LUHMES (cell line): ENCODE measurements around the gene SNCG.

- PRO-cap, result no peak
Observed at GRCh38 chr10:81784747-81785230, 90.2 kb upstream of the NRG3 start.

- PRO-cap, result no peak
Observed at GRCh38 chr10:81875295-81875971, 439 bp downstream of the NRG3 start.

- PRO-cap, result no peak
Observed at GRCh38 chr10:86401192-86401962, 34.8 kb upstream of the GRID1 start.

DNA sequence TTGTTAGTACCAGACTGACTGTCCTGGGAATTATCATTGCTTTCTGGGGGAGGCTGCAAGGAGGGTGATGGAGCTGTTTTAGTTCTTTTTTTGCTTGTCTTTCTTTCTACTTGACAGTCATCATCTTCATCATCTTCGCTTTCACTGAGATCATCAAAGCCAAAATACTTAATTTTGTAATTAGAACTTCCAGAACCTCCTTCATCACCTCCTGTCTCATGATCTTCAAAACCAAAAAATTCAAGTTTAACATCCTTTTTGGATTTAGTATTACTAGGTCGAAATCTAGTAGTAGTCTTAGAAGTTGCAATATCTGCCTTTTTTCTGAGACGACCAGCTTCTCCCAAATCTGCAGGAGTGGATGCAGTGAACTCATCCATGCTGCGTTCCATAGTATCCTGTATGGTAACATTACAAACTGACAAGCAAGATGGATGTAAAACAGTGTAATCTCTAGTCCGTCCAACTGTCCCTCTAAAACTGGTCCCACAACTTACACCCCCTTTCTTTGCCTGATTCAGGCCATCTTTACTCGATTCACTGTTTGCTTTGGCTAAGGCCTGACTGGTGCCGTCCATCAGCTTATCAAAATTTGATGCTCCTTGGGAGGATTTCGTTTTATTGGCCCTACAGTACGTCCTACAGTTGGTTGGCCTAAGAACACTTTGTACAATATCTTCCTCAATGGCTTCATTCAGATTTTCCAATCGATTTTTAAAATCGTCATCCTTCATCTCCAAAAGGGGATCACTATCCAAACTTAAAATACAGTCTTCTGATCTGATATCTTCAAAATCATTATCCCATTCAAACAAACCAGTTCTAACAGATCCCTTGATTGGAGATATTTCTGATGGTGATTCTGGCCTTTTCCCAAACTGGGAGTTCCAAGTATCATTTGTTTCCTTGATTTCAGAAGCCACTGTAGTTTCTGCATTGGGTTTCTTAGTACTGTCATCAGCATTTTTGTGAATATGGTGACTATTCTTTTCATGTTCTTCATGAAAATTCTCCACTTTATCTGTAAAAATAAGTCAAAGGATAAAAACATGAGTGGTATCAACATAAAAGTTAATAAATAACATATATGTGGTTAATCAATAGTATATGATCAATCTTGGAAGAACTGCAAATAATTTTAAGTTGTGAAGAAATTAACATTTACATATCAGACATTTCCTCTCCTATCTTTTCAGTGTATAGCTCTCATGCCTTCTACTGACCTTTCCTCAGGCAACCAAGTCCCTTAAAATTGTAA, 21.4 kb downstream of the WAPL start:
- PRO-cap, result no peak

DNA sequence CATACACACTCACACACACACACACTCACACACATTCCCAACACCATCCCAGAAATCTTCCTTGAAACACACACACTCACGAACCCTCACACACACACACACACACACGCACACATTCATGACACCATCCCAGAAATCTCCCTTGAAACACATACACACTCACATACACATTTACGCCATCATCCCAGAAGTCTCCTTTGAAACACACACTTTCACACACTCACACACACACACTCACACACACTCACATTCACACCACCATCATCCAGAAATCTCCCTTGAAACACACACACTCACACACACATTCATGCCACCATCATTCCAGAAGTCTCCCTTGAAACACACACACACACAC, 332 bp upstream of the OPN4 start:
- PRO-cap, result no peak

- PRO-cap, result no peak
Observed at GRCh38 chr10:86665855-86666955, 2.1 kb upstream of the LDB3 start.

DNA sequence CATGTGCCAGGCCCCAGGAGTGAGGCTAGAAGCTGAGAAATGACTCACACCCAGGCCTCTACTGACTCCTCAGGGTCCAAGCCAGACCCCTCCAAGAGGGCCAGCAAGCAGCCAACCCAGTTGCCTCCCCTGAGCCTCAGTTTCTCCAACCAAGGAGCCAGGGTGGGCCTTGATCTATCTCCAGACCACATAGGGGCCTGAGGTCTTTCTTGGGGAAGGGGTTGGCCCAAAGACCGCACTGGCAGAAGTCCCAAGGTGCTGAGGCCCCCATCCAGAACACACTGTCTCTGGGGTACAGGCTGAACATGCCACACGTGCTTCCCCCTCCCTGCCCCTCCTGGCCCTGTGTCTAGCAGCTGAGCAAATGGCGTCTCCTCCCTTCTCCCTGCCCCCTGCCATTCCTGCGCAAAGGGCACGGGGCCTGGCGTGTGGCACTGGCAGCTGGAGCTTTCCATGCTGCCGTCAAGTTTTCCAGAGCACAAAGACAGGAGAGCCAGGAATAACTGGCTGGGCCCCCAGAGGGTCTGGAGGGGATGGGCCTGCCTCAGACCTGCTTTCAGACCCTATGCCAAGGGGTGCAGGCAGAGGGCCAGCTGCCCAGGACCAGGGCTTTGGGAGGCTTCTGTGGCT, 978 bp upstream of the LDB3 start:
- PRO-cap, result no peak

DNA sequence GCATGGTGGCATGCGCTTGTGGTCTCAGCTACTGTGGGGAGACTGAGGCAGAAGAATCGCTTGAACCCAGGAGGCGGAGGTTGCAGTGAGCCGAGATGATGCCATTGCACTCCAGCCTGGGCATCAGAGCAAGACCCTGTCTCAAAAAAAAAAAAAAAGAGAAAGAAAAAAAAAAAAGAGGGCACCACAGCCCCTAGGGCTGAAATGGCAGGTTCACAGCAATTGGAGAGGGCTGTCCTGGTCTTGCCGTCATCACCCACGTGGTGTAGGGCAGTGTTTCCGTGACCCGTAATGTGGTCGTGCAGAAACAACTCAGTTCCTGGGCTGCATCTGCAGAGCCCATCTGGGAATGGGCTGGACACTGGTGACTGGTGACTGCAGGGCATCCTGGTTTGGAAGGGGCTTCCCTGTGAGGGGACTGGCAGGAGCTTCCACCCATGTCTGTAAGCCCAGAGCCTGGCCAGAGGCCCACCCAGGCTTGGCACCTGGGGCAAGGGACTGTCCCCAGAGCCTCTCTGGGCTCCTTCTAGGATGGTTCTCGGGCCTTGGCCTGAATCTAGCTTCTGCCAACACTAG, 8.2 kb downstream of the LDB3 start:
- PRO-cap, result no peak

- PRO-cap, result no peak
Observed at GRCh38 chr10:86689302-86689844, 21.1 kb downstream of the LDB3 start.

GRCh38 chr10:86691252-86692287, 23.3 kb downstream of the LDB3 start:
- PRO-cap, result no peak

DNA sequence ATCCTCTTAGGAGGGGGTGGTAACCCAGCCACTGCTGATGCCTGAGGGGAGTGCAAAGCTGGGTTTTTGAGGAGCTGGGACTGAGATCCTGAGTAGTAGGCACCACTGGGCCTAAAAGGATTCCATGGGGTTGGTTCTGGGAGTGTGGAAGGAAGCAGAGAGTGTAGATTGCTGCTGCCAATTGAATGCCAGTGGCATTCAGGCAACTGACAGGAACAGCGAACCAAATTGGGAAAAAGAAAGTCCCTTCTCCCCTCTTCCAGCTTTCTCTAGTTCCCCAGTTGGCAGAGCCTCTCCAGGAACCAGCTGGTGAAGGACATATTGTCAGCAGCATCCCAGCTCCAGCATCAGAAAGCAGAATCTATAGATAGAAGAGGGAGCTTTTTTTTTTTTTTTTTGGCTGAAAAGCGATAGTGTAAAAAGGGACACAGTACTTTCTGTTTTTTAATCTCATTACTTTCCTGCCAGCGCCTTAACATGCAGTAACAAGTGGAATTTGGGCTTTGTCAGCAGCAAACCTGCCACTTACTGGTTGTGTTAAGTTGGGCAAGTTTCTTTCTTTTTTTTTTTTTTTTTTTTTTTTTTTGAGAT, 91.5 kb downstream of the MMRN2 start:
- PRO-cap, result no peak

DNA sequence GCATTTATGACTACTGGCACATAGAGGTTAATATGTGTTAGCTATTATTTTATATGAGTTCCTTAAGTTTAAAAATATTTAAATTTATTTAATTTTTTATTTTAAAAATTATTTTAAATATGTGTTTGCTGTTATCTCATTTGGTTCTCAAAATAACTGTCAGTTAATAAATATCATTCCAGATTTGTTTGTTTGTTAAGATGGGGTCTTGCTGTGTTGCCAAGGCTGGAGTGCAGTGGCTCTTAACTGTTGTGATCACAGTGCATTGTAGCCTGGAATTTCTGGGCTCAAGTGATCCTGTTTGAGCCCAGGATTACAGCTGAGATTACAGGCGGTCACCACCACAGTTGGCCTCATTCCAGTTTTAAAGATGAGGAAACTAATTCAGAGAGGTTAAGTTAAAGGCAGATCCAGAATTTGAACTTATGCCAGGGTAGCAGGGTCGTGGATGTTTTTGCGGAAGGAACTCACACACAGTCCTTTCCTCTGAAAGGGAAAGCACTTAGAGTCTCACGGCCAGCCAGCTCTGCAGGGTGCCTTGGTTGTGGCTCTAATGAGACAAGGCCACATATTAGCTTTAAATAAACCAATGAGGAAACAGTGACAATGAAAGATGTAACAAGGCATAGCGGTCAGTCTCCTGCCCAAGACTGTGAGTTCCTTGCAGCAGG, 84.7 kb downstream of the MMRN2 start:
- PRO-cap, result no peak

- PRO-cap, result unidirectional peak, plus-strand start at chr10:86958616
Observed at GRCh38 chr10:86958208-86958710, at the start of gene SNCG. TSS of gene SNCG (plus strand) at chr10:86958599.

DNA sequence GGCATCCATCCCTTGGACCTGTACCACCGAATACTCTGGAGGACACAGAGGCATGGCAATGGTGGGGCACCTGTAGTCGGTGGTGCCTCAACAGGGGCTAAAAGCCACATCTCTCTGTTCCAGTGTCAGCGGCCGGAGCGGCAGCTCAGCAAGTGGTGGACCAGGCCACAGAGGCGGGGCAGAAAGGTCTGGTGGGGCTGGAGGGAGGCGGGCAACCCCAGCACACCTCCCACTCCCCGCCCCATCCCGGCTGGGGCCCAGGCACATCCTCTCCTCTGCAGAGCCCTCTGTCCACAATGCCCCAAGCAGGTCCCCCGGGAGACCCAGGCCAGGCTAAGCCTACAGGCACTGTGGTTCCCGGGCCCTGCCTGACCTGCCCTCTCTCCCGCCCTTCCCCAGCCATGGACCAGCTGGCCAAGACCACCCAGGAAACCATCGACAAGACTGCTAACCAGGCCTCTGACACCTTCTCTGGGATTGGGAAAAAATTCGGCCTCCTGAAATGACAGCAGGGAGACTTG, 1.9 kb downstream of the ADIRF start:
- PRO-cap, result unidirectional peak, minus-strand start at position 155 of the sequence

GRCh38 chr10:86970598-86971414, 2.5 kb downstream of the ADIRF start:
- PRO-cap, result no peak

- PRO-cap, result no peak
Observed at GRCh38 chr10:87081903-87082655, 12.6 kb downstream of the GLUD1 start.

DNA sequence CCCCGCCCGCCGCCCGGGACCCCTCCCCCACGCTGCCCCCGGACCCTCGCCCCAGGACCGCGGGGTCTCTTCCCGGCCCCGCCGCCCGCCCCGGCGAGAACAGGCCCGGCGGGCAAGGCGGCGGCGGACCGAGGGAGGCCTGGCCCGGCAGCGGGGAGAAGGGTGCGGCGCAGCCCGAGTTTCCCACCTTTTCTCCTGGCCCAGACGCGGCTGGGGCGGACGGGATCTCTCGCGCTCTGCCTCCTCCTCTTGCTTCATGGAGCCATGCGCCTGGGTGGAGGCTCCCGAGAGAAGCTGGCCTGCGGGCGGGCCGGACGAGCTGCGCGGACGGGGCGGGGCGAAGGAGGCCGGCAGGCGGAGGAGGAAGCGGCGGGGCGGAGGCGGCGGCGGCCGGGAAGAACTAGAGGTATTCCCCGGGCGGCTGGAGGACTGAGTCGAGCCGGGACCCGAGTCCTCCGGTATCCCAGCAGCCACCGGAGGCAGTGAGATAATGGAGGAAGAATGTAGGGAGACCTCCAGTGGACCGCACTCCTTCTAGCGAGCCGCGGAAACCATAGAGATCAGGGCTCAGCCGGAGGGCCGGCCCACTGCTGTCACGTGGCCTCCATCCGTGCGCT, 15.4 kb upstream of the NUTM2D start:
- PRO-cap, result bidirectional peak, plus-strand start outside the sequence, minus-strand start at position 555 of the sequence

DNA sequence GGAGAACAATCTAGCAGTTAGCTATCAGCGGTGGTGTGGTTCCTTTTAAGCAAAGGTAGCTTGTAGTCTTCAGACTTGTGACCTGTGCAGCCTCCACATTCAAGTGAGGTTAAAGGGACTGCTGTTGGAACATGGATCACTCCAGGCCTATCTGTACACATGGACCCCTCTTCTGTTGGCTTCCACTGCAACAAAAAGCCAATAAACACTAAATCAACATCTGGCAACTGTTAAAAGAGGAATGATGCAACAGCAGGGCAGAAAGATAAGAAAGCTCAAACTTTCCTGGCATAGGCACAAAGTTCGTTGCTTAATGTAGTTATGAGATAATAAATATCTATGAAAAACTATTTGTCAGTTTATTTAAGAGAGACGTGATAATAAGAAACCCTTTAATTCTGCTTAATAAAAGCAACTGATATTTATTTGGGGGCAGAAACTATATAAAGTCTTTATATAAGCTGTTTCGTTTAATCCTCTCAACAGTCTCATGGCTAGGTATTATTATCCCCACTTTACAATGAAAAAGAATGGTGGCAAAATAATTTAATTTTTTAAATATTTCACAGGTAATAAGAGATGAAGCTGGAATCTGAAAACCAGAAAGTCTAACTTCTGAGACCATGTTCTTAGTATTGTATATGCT, 3.9 kb upstream of the MINPP1 start:
- PRO-cap, result no peak

- PRO-cap, result no peak
Observed at GRCh38 chr10:87661572-87662477, 2.1 kb downstream of the PAPSS2 start.

DNA sequence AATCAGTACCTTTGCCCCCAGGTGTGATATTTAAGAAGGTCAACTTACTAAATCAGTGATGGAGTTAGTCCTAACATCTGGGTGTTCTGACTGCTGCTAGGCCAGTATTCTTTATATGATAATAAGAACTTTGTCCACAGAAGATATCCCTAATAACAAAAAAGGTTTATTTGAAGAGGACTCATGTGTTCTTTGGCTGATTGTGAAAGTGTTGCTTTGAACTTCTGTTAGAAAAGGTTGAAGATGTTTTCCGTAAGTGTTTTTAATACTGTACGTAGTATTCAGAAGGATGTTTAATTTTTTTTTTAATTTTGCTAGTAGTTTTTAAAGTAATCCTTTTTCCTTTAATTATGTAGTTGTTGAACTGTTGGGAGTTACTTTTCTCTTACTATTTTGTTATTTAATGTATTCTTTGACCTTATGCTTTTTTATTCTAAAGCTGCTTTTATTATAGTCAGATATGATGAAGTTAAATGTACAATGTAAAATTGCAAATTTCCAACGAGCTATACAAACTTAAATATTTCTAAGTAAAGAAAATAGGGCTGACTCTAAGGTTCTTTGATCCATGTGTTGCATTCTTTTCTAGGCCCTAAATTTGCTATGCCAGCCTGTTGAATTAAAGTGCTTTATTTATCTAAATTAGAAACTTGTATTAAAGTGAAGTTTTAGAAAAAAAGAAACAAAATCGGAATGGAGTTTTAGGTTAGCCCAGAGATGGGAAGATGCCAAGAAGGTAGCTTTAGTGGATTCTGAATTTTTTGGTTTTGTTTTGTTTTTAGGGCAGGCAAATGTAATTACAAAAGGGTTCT, 10.5 kb downstream of the PTEN start:
- PRO-cap, result no peak